Kidney epithelial cell (primary cell): Measurements from ENCODE around the genes ANGPTL4, HNRNPM, MYO1F, ZNF561 and OLFM2.

DNA sequence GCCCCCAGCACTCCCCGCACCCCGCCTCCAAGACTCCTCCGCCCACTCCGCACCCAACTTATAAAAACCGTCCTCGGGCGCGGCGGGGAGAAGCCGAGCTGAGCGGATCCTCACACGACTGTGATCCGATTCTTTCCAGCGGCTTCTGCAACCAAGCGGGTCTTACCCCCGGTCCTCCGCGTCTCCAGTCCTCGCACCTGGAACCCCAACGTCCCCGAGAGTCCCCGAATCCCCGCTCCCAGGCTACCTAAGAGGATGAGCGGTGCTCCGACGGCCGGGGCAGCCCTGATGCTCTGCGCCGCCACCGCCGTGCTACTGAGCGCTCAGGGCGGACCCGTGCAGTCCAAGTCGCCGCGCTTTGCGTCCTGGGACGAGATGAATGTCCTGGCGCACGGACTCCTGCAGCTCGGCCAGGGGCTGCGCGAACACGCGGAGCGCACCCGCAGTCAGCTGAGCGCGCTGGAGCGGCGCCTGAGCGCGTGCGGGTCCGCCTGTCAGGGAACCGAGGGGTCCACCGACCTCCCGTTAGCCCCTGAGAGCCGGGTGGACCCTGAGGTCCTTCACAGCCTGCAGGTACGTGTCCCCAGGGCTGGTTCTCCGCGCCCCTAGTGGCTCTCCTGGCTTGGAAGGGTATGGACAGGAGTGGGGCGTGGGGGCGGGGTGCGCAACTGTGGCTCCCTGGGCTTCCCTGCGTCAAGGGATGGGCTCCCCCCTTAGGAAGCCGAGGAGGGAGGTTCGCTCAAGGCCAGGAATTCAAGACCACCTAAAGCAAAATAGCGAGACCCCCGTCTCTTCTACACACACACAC lies at the start of gene ANGPTL4:
TSS of gene ANGPTL4 (plus strand) at position 89 of the 808 bp plus-strand sequence.
- RAMPAGE, long total RNA, result start-site peak on the plus strand centred at position 86 of the sequence, 9 bp wide, 30 and 61 reads in 2 replicates
- RRBS, result no CpG with 5 or more reads among the region's 71 CpGs

GRCh38 chr19:8379375-8379790 lies 10.8 kb upstream of the RAB11B start:
- RAMPAGE, long total RNA, result no peak
- RRBS, result no CpG with 5 or more reads among the region's 8 CpGs

DNA sequence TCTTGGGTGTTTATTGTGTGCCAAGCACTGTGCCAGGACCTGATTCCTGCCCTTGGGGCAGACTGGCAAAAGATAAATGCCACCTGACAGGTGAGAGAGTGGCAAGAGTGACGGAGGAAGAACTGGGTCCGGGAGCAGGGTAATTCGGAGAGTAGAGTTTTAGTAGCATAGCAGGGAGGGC lies 6.1 kb downstream of the RAB11B start:
- RAMPAGE, long total RNA, result no peak
- RRBS, result no CpG with 5 or more reads among the region's 3 CpGs

DNA sequence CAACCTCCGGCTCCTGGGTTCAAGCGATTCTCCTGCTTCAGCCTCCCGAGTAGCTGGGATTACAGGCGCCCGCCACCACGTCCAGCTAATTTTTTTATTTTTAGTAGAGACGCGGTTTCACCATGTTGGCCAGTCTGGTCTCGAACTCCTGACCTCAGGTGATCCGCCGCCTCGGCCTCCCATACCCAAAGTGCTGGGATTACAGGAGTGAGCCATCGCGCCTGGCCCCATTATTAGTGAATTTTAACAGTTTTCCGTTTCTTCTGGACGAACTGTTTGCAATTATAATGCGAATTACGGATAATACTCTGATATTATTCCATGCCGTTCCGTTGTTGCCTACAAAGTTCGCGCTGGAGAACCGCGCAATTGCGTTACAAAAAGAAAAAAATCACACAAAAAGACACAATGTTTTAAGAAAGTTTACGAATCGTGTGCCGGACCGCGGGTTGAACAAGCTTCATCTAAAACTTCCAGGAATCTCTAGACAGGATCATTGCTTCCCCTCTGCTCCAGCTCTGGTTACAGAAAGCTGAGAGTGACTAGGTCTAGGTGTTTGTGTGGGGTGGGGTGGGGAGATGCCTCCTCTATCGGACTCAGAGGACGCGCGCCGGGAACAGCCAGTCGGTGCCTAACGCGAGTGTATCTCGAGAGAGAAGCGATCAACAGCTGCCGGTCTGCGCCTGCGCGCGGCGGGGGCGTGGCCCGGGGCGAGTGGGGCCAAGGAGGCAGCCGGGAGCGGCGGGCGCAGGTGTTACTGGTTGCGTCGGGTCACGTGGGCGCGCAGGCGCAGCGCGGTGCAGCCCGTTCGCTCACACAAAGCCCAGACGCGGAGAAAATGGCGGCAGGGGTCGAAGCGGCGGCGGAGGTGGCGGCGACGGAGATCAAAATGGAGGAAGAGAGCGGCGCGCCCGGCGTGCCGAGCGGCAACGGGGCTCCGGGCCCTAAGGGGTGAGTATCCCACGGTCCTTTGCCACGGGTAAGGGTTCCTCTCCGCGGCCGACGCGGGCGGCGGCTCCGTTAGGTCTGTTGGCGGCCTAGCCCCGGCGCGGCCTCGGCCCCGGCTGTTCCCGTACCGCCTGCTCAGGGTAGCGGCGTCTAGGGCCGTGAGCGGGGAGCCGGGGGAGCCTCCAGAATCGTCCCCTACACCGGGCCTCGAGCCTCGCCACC lies at the start of gene HNRNPM:
TSS of gene HNRNPM (plus strand) at position 815 of the 1,170 bp plus-strand sequence.
- RAMPAGE, long total RNA, result no peak
- RRBS, result 1% methylated on average over 15 of the region's 109 CpGs

- RAMPAGE, long total RNA, result no peak
- RRBS, result no CpG with 5 or more reads among the region's 6 CpGs
Measured at GRCh38 chr19:8458016-8458713, 13.4 kb downstream of the HNRNPM start.

DNA sequence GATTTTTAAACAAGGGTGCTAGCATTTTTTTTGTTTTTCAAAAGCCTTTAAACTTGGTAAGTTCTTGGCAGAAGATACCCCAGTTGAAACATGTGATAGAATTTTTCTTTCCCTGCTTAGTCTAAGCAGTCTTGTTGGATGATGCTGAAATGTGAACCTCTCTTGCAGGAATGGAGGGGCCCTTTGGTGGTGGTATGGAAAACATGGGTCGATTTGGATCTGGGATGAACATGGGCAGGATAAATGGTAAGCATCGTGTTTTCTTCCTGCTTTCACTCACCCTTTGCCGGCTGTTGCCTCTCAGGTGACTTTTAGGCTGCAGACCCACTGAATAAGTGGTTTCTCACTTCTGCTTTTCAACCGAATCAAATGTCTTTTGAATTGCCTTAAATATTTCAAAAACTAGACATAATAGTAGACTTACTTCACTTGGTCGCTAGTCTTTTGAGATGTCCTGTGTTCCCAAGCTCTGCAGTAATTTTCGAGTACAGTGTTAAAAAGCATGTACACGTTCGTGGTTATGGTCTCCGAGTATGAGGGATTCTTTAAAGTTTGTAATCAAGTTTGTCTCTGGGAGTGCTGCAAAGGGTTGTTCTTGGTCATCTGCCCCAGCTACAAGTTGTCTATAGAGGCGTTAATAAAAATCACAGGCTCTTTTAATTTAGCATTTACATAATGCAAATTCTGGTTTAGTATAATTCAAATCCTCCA lies 28.3 kb downstream of the PRAM1 start:
- RAMPAGE, long total RNA, result no peak
- RRBS, result no CpG with 5 or more reads among the region's 10 CpGs

DNA sequence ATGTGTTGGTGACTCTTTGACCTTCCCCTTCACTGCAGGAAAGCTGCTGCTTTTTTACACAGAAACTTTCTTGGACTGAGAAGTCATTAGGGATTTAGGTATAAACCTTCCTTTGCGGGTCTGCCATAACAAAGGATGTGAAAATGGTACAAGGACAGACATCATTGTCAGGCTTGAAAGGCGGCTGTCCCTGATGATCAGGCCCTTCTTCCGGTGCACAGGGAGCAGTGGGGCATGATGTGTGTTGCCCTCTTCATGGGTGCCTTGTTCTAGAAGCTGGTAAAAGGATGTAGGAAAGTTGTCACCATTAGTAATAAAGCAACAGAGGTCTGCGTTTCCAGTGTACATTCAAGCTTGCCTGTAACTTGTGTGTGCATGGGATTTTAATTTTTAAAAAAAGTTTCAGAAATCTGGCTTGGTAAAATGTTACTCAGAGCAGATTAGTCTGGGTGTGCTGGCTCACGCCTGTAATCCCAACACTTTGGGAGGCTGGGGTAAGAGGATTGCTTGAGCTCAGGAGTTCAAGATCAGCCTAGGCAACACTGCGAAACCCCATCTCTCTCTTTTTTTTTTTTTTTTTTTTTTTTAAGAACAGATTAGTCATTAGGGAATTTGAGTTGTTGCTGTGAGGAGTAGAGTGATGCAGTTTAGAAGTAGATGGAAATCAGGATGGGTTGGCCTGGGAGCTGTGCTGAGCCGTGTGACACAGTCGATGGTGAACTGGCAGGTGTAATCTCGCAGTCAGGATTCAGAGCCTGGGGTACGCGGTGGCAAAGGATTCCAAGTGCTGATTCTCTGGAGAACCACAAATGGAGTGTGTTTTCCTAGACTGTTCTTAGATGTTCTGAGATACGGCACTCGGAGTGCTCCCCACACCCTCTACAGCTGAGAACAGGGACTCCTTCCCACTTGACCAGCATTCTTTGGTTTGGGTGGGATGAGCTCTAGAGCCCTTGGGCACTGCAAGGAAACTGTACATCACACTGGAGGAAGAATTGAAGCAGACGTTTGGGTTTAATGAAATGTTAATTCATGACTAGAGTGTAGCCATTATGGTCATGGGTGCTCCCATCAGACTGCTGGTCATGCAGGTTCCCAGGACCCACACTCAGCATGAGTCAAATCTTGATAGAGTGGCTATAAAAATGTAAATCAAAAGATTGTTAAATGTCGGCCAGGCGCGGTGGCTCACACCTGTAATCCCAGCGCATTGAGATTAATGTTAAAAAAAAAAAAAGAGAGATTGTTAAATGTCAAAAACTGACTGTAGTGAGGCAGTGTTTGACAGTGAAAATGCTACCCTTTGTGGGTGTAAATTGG lies 26.6 kb downstream of the PRAM1 start:
- RAMPAGE, long total RNA, result no peak
- RRBS, result no CpG with 5 or more reads among the region's 18 CpGs

DNA sequence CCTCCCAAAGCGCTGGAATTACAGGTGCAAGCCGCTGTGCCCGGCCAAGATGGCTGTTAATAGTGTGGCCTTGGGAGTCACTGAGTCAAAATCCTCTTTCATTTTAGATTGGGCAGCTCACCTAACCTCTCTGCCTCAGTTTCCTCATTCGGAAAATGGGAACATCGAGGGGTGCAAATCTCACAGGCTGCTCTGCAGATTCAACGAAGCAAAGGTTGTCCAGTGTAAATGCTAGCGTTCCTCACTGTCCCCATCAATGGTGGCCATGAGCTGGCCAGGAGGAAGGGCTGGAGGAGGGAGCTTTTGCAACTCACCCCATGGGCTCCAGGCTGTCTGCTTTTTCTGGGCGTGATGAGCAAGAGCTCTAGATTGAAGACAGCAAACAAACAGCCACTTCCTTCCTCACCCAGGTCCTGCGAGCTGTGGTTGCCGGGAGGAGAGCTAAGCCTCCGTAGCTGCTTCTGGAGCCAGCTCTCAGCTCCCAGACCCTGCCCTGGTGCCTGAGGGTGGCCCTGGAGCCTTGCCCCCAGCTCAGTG lies 6.4 kb downstream of the MYO1F start:
- RAMPAGE, long total RNA, result no peak
- RRBS, result no CpG with 5 or more reads among the region's 11 CpGs

- RAMPAGE, long total RNA, result no peak
- RRBS, result no CpG with 5 or more reads among the region's 12 CpGs
Measured at GRCh38 chr19:8577123-8577838, at the start of gene MYO1F. Gene MYO1F, minus strand, starts transcription at chr19:8577442.

DNA sequence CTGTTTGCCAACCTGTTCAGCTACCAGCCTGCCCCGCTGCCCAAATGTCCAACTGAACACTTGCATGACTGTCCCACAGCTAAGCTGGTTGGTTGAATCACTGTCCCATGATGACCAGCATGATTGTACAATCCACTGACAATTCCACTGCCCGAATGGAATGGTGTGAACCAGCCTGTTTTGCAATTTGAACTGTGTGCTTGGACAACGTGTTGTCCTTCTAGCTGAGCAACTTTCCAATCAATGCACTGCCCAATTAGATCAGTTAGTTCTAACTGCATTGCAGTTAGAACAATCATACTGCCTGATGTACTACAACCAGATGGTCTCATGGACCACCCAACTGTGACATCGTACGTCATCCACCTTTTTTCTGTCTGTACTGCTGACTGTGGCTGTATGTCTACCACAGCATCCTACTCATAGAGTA lies 8.7 kb downstream of the ADAMTS10 start:
- RAMPAGE, long total RNA, result no peak
- RRBS, result no CpG with 5 or more reads among the region's 5 CpGs

GRCh38 chr19:8822767-8823296 lies 9.3 kb downstream of the ZNF558 start:
- RAMPAGE, long total RNA, result no peak
- RRBS, result no CpG with 5 or more reads among the region's 17 CpGs

GRCh38 chr19:9053834-9054187 lies 33.0 kb upstream of the OR1M1 start:
- RAMPAGE, long total RNA, result no peak
- RRBS, result no CpG with 5 or more reads among the region's 4 CpGs

- RAMPAGE, long total RNA, result start-site peak on the plus strand at chr19:9621122-9621349, 8 and 11 reads in 2 replicates; start-site peak on the minus strand at chr19:9621183-9621206, 43 and 98 reads in 2 replicates; start-site peak on the plus strand at chr19:9621529-9621548, 38 and 22 reads in 2 replicates
- RRBS, result 1% methylated on average over 22 of the region's 38 CpGs
Measured at GRCh38 chr19:9621101-9622133, at the start of gene ZNF561. Gene ZNF561, minus strand, starts transcription at chr19:9621232.

DNA sequence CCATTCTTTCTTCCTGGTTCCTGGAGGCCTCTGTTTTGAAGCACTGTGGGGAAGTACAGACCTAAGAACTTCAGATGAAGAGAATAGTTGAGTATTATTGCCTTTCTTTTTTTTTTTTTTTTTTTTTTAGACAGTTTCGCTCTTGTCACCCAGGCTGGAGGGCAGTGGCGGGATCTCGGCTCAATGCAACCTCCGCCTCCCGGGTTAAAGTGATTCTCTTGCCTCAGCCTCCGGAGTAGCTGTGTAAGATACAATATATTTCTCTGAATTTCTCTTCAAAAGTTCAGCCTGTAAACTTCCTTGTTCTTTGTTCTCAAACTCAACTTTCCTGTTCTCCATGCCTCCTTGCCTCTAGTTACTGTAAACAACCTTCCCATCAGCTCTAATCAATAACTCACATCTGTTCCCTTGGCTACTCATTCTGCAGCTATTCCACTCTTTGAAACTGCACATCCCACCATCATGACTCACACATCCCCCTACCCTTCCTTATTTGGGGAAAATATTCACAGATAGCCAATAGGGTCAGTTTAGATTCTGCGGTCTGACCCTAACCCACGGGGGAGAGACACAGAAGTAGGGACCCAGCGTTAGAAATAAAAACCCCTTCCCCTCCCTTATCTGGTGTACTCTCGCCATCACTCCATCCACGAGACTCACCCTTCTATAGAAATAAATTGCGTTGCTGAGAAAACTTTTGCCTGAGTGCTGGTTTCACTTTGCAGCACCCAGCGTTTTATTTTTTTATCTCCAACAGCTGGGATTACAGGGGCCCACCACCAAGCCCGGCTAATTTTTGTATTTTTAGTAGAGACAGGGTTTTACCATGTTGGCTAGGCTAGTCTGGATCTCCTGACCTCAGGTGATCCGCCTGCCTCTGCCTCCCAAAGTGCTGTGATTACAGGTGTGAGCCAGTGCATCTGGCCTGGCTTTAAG lies 2.0 kb downstream of the ZNF562 start:
- RAMPAGE, long total RNA, result no peak
- RRBS, result no CpG with 5 or more reads among the region's 15 CpGs

- RAMPAGE, long total RNA, result no peak
- RRBS, result 1% methylated on average over 46 of the region's 76 CpGs
Measured at GRCh38 chr19:9936155-9936848, at the start of gene OLFM2. Gene OLFM2, minus strand, starts transcription at chr19:9936515.

DNA sequence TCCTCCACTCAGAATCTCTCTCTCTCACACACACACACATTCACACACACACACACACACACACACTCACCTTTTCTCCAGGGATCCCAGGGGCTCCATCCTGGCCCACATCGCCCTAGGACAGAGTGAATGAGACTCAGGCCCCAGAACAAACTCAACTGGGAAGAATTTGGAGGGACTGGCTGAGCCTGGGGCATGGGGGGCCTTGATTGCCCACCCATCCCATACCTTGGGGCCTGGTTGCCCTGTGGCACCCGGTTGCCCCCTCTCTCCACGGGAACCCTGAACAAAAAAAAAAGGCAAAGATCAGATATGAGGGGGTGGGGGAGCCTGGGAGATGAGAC lies 29.8 kb downstream of the COL5A3 start:
- RAMPAGE, long total RNA, result no peak
- RRBS, result no CpG with 5 or more reads among the region's 3 CpGs

DNA sequence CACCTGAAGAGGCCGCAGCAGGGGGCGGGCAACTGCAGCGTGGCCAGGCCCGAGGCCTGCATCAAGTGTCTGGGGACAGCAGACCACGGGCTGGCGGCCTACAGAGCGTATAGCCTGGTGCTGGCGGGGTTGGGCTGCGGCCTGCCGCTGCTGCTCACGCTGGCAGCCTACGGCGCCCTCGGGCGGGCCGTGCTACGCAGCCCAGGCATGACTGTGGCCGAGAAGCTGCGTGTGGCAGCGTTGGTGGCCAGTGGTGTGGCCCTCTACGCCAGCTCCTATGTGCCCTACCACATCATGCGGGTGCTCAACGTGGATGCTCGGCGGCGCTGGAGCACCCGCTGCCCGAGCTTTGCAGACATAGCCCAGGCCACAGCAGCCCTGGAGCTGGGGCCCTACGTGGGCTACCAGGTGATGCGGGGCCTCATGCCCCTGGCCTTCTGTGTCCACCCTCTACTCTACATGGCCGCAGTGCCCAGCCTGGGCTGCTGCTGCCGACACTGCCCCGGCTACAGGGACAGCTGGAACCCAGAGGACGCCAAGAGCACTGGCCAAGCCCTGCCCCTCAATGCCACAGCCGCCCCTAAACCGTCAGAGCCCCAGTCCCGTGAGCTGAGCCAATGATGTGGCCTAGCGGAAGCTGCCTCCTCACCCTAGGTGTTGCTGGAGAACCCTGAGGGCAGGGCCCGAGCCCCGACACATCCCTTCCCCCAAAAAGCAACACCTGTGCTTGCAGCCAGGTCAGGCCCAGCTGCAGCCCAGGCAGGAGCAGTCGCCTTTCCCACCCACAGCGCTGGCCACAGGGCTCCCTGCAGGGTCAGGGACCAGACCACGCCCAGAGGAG lies 2.8 kb downstream of the P2RY11 start:
- RAMPAGE, long total RNA, result no peak
- RRBS, result no CpG with 5 or more reads among the region's 43 CpGs

GRCh38 chr19:10309829-10310161 lies 6.0 kb downstream of the FDX2 start:
- RAMPAGE, long total RNA, result no peak
- RRBS, result no CpG with 5 or more reads among the region's 6 CpGs

GRCh38 chr19:10332762-10332954 lies 671 bp downstream of the RAVER1 start:
- RAMPAGE, long total RNA, result no peak
- RRBS, result no CpG with 5 or more reads among the region's 6 CpGs

DNA sequence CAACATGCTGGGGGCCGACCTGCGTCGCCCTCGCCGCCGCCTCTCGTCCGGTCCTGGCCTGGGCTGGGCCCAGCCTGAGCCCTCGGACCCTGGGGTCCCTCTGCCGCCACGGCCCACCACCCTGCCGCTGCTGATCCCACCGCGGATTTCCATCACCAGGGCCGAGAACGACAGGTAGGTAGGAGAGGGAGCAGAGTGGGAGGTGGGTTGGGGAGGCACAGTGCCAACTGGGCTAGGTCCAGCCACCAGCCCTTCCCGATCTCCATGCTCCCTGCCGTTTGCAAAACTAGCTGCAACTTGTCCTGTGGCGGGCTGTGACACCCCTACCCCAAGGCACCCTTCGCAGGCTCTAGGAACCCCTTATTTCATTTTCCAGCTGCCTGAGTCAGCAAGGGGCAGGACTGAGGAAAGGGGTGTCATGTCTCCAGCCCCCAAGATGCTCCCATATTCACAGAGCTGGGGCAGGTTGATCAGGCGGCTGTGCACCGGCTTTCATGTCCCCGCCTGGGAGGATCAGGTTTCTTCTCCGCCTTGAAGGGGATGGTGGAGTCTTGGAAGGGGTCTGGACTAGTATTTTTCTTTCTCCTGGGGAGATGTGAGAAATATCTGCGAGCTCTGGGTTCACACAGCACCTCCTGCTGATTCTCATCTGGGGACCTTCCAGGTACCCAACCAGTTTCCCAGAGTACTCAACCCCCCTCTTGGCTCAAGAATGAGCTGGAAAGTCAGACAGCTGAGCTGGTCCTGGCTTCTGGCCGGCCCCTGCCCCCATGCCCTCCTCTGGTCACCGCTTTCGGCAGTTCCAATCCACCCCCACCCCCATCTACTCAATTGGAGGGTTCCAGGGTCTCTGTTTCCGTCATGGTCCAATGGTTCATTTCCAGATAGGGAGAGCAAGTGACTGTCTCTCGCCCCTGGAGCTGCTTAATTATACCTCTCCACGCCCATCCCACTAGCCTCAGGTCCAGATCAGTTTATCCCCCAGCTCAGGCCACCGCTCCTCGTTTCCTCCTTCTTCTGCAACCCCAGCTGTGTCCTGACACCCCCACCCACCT lies 2.3 kb upstream of the PDE4A start:
- RAMPAGE, long total RNA, result no peak
- RRBS, result no CpG with 5 or more reads among the region's 33 CpGs